H1 (cell line): Measurements from ENCODE around the genes KIF21B and CACNA1S.

GRCh38 chr1:198752009-198752228, 113.1 kb downstream of the PTPRC start:
- RRBS = no CpG with 5 or more reads among the region's 2 CpGs
CAGE:
- cytosol, long polyA plus RNA = no peak
- long polyA plus RNA = no peak
- nucleus, long polyA plus RNA = no peak

- RRBS = no CpG with 5 or more reads among the region's 2 CpGs
CAGE:
- cytosol, long polyA plus RNA = no peak
- long polyA plus RNA = no peak
- nucleus, long polyA plus RNA = no peak
These were observed 636.0 kb downstream of the PTPRC start for GRCh38 chr1:199274792-199275282.

DNA sequence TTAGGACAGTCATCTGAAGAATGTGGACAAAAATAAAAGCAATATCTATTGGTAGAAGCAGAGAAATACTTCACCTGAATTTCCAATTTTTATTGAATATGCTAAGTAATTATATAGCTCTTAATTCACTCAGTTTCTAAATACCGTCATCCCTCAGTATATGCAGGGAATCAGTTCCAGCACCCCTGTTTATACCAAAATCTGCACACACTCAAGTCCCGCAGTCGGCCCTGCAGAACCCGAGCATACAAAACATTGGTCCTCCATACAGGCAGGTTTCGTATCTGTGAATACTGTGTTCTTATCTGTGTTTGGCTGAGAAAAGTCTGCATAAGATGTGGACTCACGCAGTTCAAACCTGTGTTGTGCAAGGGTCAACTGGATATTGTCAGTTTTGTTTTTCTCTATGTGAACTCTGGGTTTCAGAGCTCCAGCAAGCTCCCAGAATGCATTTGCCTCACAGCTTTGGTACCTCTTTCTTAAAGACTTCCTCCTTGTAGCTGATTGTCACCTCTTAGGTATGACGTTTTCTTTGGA, 100.5 kb downstream of the NR5A2 start:
- RRBS = no CpG with 5 or more reads among the region's 7 CpGs
CAGE:
- cytosol, long polyA plus RNA = no peak
- long polyA plus RNA = no peak
- nucleus, long polyA plus RNA = no peak

DNA sequence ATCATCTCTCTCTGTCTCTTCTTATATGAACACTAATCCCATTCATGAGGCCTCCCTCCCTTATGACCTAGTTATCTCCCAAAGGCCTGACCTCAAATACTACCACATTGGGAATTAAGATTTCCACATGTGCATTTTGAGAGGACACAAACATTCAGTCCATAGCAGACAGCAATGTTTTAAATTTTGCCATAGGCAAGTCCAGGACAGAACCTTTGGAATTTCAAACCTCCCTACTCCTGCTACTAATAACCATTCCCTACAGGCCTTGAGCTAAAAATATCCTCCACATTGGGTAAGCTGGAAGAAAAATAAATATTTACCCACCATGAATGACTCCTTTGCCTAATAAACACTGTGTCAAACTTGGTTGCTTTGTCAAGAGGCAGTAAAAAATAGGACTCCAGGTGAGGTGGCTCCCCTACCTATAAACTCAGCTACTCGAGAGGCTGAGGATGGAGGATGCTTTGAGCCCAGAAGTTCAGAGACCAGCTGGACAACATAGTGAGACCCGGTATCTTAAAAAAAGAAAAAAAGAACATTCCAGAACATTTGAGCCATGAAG, 113.6 kb downstream of the ZNF281 start:
- RRBS = no CpG with 5 or more reads among the region's 2 CpGs
CAGE:
- cytosol, long polyA plus RNA = no peak
- long polyA plus RNA = no peak
- nucleus, long polyA plus RNA = no peak

GRCh38 chr1:200849696-200850345, 23.0 kb upstream of the GPR25 start:
- RRBS = no CpG with 5 or more reads among the region's 5 CpGs
CAGE:
- cytosol, long polyA plus RNA = no peak
- long polyA plus RNA = no peak
- nucleus, long polyA plus RNA = start-site peak on the plus strand at chr1:200850021-200850057, 11 reads; start-site peak on the plus strand at chr1:200850134-200850233, 21 reads

DNA sequence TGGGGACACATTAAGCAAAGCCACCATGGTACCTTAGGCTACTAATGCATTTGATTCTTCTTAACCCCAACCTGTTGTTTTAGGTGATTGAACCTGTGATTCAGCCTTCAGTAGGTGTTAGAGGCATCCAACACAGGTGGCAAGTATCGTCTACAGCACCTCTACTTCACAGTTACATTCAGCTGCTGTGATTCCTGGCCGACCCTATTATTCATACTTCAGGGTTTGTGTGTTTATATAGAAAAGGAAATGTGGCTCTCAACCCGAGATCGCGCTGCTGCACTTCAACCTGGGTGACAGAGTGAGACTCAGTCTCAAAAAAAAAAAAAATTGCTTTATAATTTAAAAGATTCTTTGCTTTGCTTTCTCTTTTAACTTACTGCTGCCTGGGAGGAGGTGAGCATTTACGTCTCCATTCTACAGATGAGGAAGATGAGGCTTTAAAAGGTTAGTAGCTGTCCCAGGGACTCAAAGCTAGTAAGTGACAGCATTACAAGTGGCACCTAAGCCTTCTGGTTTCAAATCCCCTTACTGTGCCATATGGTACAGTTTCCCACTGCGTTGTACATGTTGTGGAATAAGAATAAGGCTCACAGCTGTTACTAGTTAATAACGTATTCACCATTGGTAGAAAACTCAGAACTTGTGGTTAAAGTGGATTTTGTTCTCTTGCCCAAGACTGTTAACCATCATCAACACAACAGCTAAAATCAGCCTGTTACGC, 9.9 kb upstream of the GPR25 start:
- RRBS = no CpG with 5 or more reads among the region's 9 CpGs
CAGE:
- cytosol, long polyA plus RNA = no peak
- long polyA plus RNA = no peak
- nucleus, long polyA plus RNA = no peak

DNA sequence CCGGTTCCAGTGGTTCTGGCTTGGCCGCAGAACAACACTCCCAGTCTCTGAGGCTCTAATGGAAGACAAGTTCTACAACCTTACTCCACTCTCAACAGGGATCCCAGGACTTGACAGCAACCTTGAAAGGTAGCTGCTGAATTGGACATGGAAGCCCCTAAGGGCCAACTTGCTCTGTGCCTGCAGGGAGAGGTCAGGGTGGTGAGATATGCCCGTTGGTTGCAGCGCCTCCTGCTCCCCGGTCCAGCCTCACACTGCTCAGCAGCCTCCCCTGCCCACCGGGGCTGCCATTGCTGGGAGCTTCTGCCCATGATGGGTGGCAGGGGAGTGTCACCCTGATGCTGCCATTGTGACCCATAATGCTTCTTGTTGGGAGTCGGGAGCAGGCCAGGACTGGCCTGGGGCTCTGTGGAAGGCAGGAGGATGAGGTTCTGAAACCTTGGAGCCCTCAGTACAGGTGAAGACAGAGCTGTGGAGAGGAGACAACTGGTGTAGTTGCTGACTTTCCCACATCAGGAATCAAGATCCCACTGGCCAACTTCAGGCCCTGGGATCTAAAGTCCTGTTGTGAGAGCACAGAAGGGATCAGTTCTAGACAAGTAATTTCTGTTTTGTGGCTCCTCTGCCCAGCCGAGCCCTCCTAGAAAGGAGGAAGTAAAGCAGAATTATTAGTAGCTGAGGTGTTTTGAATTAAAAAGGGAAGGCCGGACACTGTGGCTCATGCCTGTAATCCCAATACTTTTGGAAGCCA, 8.0 kb downstream of the INAVA start:
- RRBS = no CpG with 5 or more reads among the region's 9 CpGs
CAGE:
- cytosol, long polyA plus RNA = no peak
- long polyA plus RNA = no peak
- nucleus, long polyA plus RNA = no peak

DNA sequence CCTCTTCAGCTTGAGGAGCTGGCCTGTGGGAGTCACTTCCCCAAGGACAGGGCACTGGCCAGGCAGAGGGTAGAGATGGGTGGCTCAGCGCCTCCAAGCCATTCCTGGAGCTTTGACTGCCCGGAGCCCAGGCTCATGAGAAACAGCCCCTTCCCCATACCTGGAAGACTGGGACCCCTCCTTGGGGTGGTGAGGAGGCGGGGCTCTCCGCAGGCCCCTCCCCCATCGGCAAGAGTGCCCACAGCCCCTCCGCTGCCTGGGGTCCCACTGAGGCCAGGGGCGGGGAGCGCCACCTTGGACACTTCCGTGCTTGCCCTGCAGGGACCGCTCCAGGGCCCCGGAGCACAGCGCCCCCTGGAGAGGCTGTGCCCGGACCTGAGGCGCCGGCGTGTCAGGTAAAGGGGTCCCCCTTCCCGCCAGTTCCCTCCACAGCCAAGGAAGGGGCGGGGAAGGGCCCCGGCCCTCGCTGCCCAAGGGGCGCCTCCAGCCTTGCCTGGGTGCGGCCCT, 21.4 kb downstream of the INAVA start:
- RRBS = 24% methylated on average over 5 of the region's 22 CpGs
CAGE:
- cytosol, long polyA plus RNA = no peak
- long polyA plus RNA = no peak
- nucleus, long polyA plus RNA = no peak

DNA sequence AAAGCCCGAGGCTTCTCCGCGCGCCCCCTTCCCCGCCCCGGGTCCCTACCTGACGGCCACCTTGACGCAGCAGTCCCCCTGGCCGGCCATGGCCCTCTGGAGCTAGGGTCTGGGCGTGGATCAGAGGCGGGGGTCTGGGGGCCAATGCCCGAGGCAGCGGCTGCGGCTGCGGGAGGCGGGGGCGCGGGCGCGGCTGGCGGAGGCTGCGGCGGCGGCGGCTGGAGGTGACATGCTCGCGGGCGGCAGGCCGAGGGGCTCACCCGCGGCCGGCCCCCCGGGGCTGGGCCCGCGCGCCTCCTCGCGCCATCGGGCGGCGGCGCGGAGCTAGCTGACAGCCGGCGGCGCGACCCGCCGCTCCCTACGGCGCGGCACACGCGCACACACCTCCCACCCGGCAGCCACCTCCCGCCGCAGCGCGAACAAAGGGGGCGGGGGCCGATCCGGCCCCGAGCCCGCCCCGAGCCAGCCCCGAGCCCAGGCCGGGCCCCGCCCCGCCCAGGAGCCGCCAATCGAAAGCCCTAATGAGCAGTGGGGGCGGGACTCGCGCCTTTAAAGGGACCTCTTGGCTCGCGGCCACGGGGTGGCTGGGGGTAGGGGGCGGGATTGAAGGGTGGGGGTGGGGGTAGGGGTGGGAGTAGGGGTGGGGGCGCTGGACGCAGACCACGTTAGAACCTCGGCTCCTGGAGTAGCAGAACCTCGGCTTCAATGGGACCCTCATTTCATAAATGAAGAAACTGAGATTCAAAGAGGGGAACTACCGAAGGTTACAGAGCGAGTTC, at the start of gene KIF21B:
TSS of gene KIF21B (minus strand) at position 421 of the 779 bp plus-strand sequence.
- RRBS = 2% methylated on average over 44 of the region's 85 CpGs
CAGE:
- cytosol, long polyA plus RNA = start-site peak on the minus strand centred at position 117 of the sequence, 39 bp wide, 12 reads
- long polyA plus RNA = no peak
- nucleus, long polyA plus RNA = start-site peak on the minus strand centred at position 129 of the sequence, 62 bp wide, 12 reads; start-site peak on the minus strand centred at position 403 of the sequence, 133 bp wide, 71 reads; start-site peak on the plus strand centred at position 660 of the sequence, 17 bp wide, 254 reads

DNA sequence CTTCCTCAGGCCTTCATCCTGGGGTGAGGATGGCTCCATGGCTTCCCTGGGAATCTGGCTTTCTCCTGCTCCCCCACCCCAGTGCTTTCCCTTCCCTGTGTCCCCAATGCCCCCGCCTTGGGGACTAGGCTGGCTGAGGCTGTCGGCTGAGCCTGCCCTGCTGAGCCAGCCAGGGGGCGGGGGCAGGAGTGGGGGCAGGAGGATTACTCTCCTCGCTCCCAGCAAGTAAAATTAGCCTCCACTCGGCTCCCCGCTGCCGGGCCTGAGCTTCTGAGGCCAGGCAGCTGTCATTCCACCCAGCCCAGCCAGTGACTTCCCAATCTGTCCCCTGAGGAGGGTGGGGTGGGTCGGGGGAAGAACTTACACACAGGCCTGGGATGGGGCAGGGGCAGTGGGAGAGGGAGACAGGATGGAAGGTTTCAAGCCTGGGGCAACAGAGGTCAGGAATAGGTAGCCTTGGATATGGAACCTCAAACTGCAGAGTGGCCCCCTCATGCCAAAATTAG, at the start of gene CACNA1S:
TSS of gene CACNA1S (minus strand) at position 126 of the 506 bp plus-strand sequence.
- RRBS = no CpG with 5 or more reads among the region's 8 CpGs
CAGE:
- cytosol, long polyA plus RNA = no peak
- long polyA plus RNA = no peak
- nucleus, long polyA plus RNA = no peak

GRCh38 chr1:201177052-201177547, 13.5 kb upstream of the IGFN1 start:
- RRBS = no CpG with 5 or more reads among the region's 4 CpGs
CAGE:
- cytosol, long polyA plus RNA = no peak
- long polyA plus RNA = no peak
- nucleus, long polyA plus RNA = no peak

GRCh38 chr1:201266526-201267160, 16.7 kb upstream of the PKP1 start:
- RRBS = no CpG with 5 or more reads among the region's 3 CpGs
CAGE:
- cytosol, long polyA plus RNA = no peak
- long polyA plus RNA = no peak
- nucleus, long polyA plus RNA = no peak

DNA sequence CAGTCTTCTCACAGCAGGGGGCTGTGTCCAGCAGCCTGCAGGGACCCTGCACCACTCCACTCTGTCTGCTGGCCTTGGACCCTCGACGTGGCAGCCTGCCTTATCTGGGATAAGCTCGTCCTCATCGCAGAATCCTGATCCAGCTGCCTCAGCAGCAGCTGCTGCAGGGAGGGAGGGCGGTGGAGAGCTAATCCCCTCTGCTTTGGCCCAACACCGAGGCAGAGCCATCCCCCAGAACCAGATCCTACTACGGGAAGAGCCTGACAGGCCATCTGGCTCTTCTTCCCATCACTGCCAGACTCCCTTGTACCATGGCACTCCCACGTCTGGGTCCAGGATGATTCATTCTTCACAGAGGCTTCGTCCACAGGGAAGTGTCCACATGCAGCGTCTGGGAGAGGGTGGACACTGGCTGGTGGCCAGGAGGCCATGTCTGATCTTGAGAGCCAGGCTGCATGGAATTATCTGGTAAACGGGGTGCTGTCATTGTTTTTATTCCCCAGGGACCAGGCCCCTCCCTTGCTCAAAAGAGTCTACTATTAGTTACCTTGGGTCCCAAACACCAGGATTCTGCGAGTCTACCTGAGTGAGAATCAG, 14.7 kb upstream of the PKP1 start:
- RRBS = no CpG with 5 or more reads among the region's 12 CpGs
CAGE:
- cytosol, long polyA plus RNA = no peak
- long polyA plus RNA = no peak
- nucleus, long polyA plus RNA = no peak

GRCh38 chr1:201358623-201359399, 18.7 kb downstream of the TNNT2 start:
- RRBS = 83% methylated on average over 5 of the region's 15 CpGs
CAGE:
- cytosol, long polyA plus RNA = no peak
- long polyA plus RNA = no peak
- nucleus, long polyA plus RNA = no peak

DNA sequence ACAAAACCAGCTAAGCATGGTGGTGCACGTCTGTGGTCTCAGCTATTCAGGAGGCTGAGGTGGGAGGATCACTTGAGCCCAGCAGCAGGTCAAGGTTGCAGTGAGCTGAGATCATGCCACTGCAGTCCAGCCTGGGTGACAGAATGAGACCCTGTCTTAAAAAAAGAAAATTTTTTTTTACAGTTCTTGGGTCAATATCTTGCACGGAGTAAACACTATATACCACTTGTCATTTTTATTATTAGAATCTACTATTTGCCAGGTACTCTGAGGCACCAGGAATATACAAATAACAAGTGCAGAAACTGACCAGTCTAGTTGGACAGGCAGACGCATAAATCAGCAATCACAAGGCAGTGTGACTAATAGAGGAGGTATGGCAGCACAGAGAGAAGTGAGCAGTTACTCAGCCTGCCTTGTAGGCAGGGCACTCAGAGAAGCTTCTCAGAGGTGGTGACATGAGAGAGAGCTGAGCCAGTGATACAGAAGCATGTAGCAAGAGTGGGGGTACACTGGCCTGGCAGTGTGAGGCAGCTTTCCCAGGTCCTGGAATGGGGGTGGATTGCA, 8.0 kb downstream of the PHLDA3 start:
- RRBS = no CpG with 5 or more reads among the region's 3 CpGs
CAGE:
- cytosol, long polyA plus RNA = no peak
- long polyA plus RNA = no peak
- nucleus, long polyA plus RNA = no peak

GRCh38 chr1:201469719-201470294, 819 bp upstream of the PHLDA3 start:
- RRBS = no CpG with 5 or more reads among the region's 17 CpGs
CAGE:
- cytosol, long polyA plus RNA = no peak
- long polyA plus RNA = no peak
- nucleus, long polyA plus RNA = no peak

GRCh38 chr1:201505120-201505845, 1.6 kb downstream of the CSRP1 start:
- RRBS = no CpG with 5 or more reads among the region's 6 CpGs
CAGE:
- cytosol, long polyA plus RNA = no peak
- long polyA plus RNA = no peak
- nucleus, long polyA plus RNA = no peak

DNA sequence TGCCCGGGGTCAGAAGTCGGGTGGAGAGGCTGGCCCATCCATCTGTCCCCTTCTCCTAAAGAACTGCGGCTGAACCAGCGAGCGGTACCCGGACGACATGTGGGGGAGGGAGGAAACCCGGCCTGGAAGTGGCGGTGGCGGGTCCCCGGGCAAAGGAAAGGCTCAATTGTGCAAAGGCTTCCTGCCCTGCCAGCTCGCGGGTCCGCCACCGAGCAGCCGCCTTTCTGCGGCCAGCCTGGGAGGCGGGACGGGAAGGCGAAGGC, 410 bp upstream of the NAV1 start:
- RRBS = 1% methylated on average over 6 of the region's 20 CpGs
CAGE:
- cytosol, long polyA plus RNA = no peak
- long polyA plus RNA = no peak
- nucleus, long polyA plus RNA = no peak

- RRBS = no CpG with 5 or more reads among the region's 17 CpGs
CAGE:
- cytosol, long polyA plus RNA = no peak
- long polyA plus RNA = no peak
- nucleus, long polyA plus RNA = no peak
These were observed 24.0 kb downstream of the NAV1 start for GRCh38 chr1:201562823-201563352.

DNA sequence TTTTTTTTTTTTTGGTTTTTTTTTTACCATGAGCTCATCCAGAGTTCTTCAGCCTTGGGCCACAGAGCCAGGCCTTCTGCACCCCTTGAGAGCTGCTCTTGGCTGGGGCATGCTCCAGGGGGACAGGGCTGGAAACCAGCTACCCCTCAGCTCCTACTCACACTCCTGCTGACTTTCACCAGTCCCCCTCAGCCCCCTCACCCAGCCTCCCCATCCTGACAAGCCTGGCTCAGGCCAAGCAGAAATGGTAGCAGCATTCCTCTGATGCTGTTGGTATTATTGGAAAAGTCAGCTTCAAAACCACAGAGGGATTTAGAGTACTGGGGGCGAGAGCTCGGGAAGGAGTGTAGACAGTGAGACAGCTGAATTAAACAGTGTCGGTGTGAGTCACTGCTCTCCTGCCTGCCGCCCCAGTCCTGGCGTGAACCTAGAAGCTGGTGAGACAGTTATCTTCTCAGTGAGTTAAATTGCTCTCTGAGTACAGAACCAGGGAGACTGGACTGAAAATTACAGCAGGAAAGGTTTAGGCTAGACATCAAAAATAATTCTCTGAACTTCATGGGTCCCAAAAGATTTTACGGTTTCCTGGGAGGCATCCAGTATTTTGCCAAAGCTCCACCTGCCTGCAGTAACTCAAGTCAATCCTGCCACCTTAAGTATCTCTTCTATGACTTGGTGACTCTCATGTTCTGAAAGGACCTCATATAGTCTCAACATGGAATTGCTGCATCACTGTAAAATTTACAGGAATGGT, 63.9 kb downstream of the NAV1 start:
- RRBS = no CpG with 5 or more reads among the region's 6 CpGs
CAGE:
- cytosol, long polyA plus RNA = no peak
- long polyA plus RNA = no peak
- nucleus, long polyA plus RNA = no peak